B cell (primary cell): ENCODE data around the genes ABCG5 and PPM1B.

- PRO-cap, result no peak
- CAGE, long polyA plus RNA, result no peak
Measured at GRCh38 chr2:42908365-42908939, 116.1 kb upstream of the HAAO start.

GRCh38 chr2:42922632-42923539, 130.5 kb upstream of the HAAO start:
- PRO-cap, result no peak
- CAGE, long polyA plus RNA, result no peak

GRCh38 chr2:42959329-42959970, 167.1 kb upstream of the HAAO start:
- PRO-cap, result no peak
- CAGE, long polyA plus RNA, result no peak

GRCh38 chr2:43051378-43051895, 175.0 kb downstream of the ZFP36L2 start:
- PRO-cap, result no peak
- CAGE, long polyA plus RNA, result no peak

DNA sequence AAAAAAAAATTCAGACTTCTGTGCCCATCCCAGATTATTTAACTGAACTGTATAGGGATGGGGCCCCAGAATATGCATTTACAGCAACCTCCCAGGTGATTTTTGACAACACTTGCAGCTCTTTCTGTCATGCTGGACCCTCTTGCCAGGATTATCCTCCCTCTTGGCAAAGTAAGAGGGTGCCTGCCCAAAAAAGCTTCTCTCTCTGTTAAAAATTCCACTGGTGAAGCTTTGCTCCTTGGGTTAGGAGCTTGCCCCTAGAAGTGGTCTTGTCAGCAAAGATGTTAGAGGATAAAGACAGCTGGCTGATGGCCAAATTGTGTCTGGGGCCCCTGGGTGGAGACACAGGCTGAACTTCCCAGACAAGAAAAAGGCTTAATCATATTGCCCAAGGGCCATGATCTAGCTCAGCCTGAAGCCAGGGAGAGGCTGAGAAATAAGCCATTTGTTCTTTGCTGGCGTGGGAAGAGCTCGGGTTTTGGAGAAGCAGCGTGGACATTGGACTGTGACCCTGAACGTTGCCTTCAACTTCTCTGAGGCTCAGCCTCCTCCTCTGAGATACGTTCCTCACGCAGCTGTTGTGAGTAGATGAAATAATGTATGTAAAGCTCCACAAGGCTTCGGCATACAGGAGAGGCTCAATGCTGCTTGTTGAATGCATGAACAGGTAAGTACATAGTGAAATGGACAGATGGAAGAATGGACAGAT, 153.1 kb downstream of the ZFP36L2 start:
- PRO-cap, result no peak
- CAGE, long polyA plus RNA, result no peak

DNA sequence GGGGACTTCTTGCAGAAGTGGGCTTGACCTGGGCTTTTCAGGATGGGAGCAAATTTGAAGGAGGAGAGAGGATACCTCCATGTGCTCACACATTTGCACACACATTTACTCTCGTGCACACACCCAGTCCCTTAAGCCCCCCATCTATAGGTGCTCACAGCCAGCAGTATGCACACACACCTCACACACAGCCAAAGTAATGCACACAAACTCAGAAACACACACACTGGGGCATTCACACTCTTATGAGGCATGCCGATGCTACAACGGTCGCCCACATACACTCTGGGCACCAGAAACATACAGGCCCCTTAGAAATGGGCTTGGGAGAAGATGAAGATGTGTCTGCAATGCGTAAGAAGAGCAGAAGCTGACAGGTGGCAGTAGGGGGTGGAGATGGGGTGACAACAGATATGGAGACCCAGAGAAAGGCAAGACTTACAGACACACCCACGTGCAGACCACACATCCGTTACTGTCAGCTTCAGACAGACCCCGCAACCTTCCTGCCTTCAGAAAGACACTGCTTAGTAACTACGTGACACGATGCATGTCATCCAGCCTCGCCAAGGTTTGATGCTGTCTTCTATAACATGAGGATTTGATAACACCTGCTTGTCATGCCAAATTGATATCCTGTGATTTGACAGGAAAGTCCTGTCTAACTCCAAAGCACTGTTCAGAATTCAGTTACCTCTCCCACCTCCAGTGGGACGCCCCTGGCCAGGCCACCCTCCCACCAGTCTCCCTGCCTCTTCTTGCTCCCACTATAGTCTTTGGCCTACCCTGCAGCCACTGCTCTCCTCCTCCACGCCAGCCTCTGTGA, 89.5 kb downstream of the ZFP36L2 start:
- PRO-cap, result bidirectional peak, plus-strand start at position 515 of the sequence, minus-strand start at position 287 of the sequence
- CAGE, long polyA plus RNA, result no peak

GRCh38 chr2:43155817-43156528, 70.4 kb downstream of the ZFP36L2 start:
- PRO-cap, result no peak
- CAGE, long polyA plus RNA, result no peak

DNA sequence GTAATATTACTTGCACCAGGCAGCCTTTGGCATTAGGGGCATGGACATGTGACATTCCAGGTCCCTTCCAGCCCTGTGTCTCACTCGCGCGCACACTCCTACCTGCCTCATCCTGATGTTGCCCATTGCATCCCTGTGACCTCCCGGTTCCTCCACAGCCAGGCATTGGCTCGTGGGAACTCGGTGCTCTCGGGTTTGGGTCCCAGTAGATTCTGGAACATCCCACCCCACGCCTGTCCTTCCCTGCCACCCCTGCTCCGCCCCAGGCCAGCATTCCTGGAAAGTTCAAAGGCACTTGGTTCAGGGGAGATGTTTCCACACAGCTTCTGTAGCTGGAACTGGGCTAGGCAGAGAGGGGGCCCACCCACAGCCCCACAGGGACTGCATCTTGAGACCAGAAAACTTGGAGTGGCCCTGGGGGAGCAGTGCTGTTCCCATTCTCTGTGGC, 69.0 kb downstream of the ZFP36L2 start:
- PRO-cap, result no peak
- CAGE, long polyA plus RNA, result no peak

- PRO-cap, result no peak
- CAGE, long polyA plus RNA, result no peak
Measured at GRCh38 chr2:43184268-43184905, 42.0 kb downstream of the ZFP36L2 start.

GRCh38 chr2:43193247-43193622, 33.2 kb downstream of the ZFP36L2 start:
- PRO-cap, result no peak
- CAGE, long polyA plus RNA, result no peak

GRCh38 chr2:43199708-43200517, 26.5 kb downstream of the ZFP36L2 start:
- PRO-cap, result no peak
- CAGE, long polyA plus RNA, result no peak

GRCh38 chr2:43219192-43219358, 7.3 kb downstream of the ZFP36L2 start:
- PRO-cap, result no peak
- CAGE, long polyA plus RNA, result no peak

DNA sequence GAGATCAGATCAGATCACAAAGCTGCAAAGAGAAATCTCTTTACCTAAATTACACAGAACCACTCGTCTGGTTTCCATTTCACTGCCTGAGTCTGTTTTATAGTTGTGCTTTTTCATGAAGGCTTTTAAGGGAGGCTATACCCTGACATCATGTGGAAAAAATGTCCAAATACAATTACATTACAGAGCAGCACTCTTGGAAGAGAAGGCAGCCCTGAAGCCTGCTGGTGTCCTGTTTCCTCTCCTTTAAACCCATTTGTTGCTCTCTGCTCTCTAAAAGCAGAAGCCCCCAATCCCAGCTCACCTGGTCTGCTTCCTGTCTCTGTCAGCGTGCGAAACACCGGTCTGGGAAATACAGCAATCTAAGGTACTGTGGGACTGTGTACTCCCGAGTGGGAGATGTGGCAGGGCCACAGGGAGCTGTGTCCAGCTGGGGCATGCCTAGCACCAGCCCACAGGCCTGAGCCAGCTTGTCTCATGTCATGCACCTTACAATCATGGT, 24.9 kb upstream of the ZFP36L2 start:
- PRO-cap, result no peak
- CAGE, long polyA plus RNA, result no peak

- PRO-cap, result no peak
- CAGE, long polyA plus RNA, result no peak
Measured at GRCh38 chr2:43780043-43780497, 6.2 kb downstream of the DYNC2LI1 start.

DNA sequence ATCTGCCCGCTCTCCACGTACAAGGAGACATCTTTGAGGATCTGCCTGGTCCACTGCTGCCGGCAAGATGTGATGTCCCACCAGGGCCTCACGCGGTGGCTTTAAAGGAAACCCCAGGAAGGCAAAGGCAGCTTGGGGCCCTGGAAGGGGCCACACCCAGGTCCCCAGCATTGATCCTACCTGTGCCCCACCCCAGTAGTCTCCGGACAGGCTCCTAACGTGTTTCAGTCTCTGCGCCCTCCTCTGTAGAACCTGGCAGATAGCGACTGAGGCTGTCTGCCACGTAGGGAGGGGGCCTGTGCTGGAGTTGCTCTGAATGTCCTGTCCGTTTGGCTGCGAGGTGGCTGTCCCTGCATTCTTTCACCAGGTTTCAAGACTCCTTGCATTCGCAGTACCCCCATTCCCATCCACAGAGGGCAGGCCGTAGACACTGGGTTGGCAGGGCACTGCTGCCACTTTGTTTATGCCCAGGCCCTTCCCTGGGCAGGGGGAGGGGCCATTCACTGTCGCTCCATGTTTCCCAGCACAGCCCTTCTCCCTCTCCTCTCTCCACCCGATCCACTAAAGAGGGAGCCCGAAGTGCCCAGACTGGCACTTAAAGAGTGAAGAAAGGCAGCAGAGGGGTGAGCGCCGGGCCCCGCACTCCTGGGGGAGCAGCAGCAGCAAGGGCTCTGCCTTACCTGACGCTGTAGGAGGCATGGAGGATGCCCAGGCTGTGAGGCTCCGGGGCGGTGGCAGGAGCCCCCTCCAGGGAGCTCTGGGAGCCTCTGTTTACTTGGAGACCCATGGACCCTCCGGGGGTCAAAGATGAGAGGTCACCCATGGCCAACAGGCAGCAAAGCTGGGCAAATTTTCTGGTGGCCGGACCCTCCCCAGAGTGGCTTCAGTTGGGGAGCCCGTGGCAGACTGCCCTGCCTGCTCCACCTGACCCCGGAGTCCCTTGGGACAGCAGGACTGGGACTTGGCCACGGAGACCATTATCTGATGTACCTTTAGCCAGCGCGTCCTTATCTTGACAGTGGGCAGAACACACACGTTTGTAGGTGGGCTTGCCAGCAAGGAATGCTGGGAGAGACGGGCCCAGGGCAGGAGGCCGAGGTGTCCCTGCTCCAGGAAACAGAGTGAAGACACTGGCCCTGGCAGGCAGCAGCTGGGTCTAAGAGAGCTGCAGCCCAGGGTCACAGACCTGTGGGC, at the start of gene ABCG5:
Gene ABCG5 (minus strand): TSS at position 983 of the 1,194 bp plus-strand sequence.
- PRO-cap, result no peak
- CAGE, long polyA plus RNA, result no peak

- PRO-cap, result no peak
- CAGE, long polyA plus RNA, result no peak
Measured at GRCh38 chr2:43869856-43870516, 31.2 kb downstream of the ABCG8 start.

- PRO-cap, result no peak
- CAGE, long polyA plus RNA, result no peak
Measured at GRCh38 chr2:43888225-43888799, 49.5 kb downstream of the ABCG8 start.

DNA sequence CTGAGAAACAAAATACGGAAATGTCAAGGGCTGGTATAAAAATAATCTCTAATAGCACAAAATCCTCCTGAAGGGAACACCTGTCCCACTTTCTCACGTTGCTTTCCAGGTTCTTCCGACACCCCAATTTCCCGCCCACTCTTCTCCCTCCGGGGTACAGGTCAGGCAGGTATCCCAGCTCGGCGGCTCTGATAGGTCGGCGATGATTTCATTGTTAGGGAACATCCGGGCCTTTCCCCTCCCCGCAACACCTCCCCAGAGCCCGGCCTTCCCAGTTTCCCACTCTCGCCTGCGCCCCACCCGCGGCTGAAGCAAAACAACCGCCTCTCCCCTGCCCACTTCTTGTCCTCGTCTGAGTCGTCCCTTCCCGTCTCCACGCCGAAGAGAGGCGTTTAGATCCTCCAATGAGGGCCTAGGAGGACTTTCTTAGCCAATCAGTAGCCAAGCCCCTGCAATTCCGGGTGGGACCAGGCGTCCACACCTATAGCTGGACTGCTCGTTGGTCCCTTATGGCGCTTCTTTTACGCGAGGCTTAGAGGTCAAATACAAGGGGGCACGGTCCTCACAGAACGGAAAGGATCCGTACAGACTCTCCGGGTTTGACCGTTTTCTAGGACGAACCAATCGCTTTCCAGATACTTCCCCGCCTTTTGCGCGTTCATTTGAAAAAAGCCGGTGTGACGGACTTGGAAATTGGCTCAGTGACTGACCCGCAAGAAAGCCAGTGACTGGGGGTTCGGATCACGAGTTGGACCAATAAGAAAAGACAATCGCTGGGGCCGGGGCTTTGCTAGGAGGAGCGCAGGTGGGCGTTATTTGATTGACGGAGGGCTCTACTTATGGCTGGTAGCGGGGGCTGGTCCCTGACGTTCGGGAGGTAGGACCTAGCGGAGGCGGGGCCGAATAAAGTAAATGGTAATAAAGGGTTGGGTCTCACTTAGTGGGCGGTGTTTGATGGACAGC, 729 bp upstream of the PPM1B start:
- PRO-cap, result bidirectional peak, plus-strand start at position 291 of the sequence, minus-strand start at position 354 of the sequence; unidirectional peak, minus-strand start at position 699 of the sequence
- CAGE, long polyA plus RNA, result no peak

DNA sequence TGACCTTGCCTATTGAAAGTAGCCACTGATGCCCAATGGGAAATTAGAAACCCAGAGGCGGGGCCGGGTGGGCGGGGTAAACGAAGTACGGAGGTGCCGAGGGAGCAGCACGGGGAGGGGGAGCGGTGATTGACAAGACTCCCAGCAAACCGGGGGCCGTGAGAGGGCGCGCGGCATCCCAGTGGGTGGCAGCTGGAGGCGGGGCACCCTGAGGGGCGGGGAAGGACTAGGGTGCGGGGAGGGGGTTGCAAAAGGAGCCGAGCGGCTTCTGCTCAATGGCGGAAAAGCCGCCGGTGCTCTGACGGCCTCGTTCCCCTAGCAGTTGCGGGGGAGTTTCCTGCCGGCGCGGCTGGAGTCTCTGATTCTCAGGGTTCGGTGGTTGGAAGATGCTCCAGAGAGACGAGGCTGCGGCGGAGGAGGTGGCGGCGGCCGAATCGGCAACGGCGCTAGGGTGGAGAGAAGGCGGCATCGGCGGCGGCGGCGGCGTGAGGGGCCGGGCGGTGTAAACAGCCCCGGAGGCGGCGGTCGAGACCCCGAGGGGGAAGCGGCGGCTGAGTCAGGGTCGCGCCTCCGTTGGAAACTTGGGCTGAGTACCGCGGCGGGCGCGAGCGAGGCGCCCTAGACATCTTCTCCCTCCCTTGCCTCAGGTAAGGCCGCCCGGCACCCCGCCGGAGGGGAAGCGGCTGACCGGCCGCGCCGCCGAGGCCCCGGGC, at the start of gene PPM1B:
Gene PPM1B (plus strand): TSS at position 248 of the 713 bp plus-strand sequence.
- PRO-cap, result unidirectional peak, plus-strand start at position 361 of the sequence; unidirectional peak, plus-strand start at position 470 of the sequence
- CAGE, long polyA plus RNA, result no peak

DNA sequence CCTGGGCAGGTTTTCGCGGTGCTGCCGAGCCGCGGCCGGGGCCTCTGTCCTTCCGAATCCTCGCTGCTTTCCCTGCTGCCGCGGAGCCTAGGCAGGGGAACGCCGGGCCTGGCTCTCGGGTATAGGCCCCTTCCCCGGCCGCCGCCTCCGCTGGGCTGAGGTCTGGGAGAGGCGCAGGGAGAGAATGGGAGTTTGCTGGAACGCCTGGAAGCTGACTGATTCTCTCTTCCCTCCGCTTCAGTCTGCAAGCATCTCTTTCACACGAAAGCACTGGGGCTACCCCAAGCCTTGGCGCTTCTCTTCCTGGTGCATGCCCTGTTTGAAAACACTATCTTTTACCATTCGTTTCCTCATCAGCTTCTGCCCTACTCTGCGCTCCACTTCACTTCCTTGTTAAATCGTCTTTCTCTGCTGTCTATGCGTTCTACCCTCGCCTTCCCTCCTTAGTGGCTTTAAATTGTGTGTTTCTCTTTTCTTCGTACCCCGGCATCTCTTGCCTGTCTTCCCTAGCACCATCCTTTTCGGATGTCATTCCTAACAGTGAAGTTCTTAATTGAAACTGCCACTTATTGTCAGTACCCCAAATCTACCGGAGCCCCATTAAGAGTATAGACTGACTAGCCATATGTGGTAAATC, 784 bp downstream of the PPM1B start:
- PRO-cap, result bidirectional peak, plus-strand start at position 400 of the sequence, minus-strand start at position 321 of the sequence
- CAGE, long polyA plus RNA, result no peak